Cardiac ventricle fibroblast (primary cell): ENCODE data around the genes NRP2 and EEF1B2.

- RAMPAGE, long total RNA: no peak
These were observed 53.6 kb downstream of the NBEAL1 start for GRCh38 chr2:203068281-203068669.

DNA sequence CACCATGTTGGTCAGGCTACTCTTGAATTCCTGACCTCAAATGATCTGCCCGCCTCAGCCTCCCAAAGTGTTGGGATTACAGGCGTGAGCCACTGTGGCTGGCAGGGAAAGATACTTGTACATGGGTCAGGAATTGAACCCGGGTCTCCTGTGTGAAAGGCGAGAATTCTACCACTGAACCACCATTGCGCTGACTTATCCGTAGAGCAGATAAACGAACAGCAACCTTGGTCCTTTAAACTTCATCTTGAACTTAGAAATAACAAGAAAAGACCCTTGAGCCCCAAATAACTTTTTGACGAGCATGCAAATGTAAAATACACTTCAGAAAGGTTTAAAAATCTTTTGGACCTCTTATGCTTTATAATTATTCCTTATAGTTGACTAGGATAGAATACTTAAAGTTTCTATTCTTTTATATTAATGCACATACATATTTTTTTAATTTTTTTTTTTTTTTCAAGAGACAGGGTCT, 36.1 kb downstream of the ABI2 start:
- RAMPAGE, long total RNA: no peak

GRCh38 chr2:203688627-203689194, 17.7 kb upstream of the CD28 start:
- RAMPAGE, long total RNA: no peak

DNA sequence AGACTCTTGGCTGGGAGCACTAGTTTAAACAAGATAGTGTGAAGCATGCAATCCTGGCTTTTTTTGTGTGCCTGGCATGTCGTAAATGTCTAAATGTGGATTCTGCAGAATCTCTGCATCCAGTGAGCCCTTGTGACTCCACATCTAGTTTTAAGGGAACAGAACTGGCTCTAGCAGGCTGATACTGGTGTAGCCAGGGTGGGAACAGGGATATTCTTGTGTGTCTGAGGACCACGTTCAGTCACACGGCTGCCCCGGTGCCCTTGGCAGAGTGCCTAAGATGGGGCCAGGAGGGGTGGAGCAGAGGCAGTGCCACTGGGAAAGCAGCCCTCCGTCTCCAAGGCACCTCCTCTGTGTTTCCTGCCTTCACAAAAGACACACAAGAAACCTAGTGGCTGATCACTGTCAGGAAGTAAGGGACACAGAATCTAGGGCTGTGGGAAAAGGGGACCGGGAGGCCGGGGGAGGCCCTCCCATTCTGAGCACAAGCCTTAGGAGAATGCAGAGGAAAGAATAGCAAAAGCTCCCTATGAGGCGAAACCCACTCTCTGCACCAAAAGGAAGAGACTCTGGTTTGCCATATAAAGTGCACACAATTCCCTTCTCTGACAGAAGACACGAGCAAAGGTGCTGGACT, 91.5 kb upstream of the PARD3B start:
- RAMPAGE, long total RNA: no peak

GRCh38 chr2:204583637-204584082, 38.4 kb downstream of the PARD3B start:
- RAMPAGE, long total RNA: no peak

DNA sequence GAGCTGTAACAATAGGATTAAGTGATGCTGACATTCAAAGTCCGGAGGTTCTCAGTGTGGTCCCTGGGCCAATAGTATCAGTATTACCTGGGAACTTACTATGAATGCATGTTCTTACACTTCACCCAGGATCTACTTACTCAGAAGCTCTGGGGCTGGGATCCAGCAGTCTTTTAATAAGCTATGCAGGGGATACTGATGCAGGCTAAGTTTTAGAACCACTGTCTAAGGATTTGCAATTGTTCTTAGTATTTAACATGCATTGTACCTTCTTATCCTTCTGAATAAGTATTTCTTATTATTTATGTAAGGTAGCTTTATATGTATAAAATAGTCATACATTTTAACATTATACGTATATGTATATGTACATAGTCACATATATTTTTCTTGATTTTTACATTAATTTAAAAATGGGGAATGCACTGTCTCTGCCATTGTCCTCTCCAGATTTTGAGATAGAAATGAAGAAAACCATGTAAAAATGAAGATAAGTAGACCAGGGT, 196.7 kb downstream of the PARD3B start:
- RAMPAGE, long total RNA: no peak

DNA sequence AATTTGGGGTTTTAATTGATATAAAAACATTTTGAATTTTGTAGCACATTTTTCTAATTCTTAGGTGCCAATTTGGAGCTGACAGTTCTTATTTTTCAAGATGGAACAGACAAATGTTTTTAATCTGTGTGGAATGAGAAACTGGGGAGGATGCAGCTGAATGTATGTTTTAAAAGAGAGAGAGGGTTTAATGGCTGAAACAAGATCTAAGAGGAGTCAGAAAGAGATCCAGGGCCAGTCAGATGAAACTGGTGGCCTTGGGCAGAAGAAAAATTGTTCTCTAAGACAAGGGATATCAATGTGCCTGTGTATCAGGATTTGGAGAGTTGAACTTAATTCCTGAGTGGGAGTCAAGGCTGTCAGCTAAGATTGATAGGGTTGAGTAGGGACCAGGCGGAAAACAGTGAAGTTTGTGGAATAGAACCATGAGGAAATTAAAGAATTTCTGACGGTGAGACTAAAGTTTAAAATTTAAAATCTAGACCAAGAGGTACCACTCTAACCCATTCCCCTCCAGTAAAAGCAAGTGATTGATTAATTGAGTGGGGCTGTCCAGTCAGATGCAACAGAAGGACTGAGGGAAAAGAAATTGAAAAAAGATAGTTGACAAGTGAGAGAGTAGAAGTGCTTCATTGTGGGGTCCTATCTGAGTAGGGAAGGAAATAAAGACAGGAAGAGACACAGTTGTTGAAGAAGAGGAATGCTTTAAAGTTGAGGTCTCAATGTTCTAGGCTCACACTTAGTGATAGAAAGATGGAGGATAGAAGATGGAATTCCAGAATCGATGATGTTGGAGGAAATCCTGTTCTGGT, 199.3 kb downstream of the PARD3B start:
- RAMPAGE, long total RNA: no peak

DNA sequence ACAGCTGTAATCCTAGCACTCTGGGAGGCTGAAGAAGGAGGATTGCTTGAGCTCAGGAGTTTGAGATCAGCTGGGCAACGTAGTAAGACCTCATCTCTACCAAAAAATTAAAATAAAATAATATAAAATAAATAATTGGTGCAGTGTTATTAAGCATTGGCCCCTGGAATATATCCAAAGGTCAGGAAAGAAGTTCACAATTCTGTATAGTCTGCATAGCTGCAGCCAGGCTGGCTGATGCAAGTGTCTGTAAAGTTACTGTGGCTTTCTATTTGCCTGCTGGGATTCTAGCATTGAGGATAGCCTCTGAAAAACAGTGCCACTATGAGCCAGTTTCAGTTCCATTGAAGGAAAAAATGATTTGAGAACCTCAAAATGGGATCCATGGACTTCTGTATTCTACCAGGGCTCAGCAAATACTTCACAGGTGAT, 208.5 kb downstream of the PARD3B start:
- RAMPAGE, long total RNA: no peak

- RAMPAGE, long total RNA: no peak
These were observed 371.7 kb downstream of the PARD3B start for GRCh38 chr2:204916828-204917488.

GRCh38 chr2:205076630-205077570, 531.6 kb downstream of the PARD3B start:
- RAMPAGE, long total RNA: no peak

- RAMPAGE, long total RNA: no peak
These were observed 65.9 kb upstream of the NRP2 start for GRCh38 chr2:205616431-205616793.

- RAMPAGE, long total RNA: no peak
These were observed at the start of gene NRP2 for GRCh38 chr2:205682111-205683360. TSS of gene NRP2 (plus strand) at chr2:205682501.

GRCh38 chr2:205687242-205687793, 5.0 kb downstream of the NRP2 start:
- RAMPAGE, long total RNA: no peak

GRCh38 chr2:205696802-205697920, 14.9 kb downstream of the NRP2 start:
- RAMPAGE, long total RNA: no peak

DNA sequence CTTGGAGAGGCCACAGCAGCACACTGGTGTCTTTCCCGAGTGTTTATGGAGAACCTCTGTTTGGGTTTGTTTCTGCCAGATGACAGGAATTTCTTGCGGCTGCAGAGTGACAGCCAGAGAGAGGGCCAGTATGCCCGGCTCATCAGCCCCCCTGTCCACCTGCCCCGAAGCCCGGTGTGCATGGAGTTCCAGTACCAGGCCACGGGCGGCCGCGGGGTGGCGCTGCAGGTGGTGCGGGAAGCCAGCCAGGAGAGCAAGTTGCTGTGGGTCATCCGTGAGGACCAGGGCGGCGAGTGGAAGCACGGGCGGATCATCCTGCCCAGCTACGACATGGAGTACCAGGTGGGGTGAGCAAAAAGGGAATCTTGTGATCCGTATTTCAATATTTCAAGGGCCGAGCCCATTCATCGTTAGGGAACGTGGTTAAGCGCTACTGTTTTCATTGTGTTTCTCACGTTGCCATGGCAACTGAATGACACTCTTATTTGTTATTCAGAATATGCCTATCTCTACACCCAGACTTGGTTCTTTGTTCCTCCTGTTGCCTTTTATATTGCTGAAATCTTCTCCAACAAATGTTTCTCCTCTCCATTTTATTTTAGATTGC, 81.4 kb downstream of the NRP2 start:
- RAMPAGE, long total RNA: no peak

- RAMPAGE, long total RNA: start-site peak on the minus strand at chr2:206159407-206159466, 237 and 24 reads in 2 replicates; start-site peak on the plus strand at chr2:206159881-206159982, 1,360 and 61 reads in 2 replicates
These were observed at the start of gene EEF1B2 for GRCh38 chr2:206159239-206160348. TSS of gene EEF1B2 (plus strand) at chr2:206159895.

- RAMPAGE, long total RNA: no peak
These were observed 408 bp upstream of the ZDBF2 start for GRCh38 chr2:206274150-206274360.

- RAMPAGE, long total RNA: no peak
These were observed 9.3 kb downstream of the ADAM23 start for GRCh38 chr2:206452611-206453110.

DNA sequence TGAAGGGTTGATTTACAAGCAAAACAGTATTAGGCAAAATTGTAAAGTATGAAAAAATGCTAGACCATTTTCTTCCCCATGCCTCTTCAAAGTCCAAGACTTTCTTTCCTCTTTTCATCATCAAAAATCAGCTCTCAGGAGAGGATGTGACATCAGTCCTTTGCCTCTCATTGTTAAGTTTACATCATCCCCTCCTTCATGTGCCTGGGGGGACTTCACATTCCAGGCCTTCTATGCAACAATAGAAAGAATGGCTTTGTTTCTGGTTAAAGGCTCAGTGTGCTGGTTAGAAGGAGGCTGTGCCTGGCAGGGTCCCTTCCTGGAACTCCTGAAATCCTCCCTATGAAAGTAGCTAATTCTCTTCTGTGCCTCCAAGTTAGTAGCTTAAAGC, 68.7 kb downstream of the CPO start:
- RAMPAGE, long total RNA: no peak

- RAMPAGE, long total RNA: no peak
These were observed 42.1 kb downstream of the KLF7 start for GRCh38 chr2:207123130-207124478.